ENCODE measurements around the genes RNF215 and SEC14L4.

DNA sequence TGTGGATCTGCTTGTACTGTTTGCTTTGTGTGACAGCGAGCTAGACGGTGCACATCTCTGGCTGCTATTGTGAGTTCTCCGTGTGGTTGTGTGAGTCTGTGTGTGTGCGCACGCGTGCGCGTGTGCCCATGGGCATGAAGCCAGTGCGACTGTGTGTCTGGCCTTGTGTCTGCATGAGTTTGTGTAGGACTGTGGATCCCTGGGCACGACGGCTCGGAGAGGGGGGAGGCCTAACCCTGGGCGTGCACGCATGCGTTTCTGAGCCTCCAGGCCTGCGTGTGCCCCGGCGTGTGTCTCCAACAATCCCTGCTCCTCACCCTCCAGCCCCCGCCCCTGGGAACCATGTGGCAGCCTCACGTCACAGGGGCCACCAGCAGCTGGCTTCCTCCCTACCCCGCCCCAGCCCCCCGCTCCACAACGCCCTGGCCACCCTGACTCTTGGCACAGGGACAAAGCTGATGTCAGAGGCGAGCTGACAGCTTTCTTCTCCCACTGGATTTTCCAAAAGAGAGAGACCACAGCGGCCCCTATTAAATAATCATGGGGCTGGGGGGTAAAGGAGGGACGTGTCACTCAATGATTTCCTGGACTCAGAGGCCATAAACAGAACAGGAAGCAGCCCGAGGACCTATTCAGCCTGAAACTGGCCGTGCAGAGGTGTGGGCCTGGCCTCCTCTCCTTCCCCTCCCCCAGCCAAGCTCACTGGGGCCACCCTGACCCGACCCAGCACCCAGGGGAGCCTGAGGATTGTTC lies 6.7 kb upstream of the LIF start:
- PRO-cap, 7 experiments, result no peak in any of the 7 experiments

GRCh38 chr22:30255696-30257047 lies 9.6 kb upstream of the LIF start:
- PRO-cap, 7 experiments, result no peak in any of the 7 experiments

- PRO-cap, 7 experiments, result no peak in any of the 7 experiments
Measured at GRCh38 chr22:30261019-30261927, 5.4 kb downstream of the OSM start.

DNA sequence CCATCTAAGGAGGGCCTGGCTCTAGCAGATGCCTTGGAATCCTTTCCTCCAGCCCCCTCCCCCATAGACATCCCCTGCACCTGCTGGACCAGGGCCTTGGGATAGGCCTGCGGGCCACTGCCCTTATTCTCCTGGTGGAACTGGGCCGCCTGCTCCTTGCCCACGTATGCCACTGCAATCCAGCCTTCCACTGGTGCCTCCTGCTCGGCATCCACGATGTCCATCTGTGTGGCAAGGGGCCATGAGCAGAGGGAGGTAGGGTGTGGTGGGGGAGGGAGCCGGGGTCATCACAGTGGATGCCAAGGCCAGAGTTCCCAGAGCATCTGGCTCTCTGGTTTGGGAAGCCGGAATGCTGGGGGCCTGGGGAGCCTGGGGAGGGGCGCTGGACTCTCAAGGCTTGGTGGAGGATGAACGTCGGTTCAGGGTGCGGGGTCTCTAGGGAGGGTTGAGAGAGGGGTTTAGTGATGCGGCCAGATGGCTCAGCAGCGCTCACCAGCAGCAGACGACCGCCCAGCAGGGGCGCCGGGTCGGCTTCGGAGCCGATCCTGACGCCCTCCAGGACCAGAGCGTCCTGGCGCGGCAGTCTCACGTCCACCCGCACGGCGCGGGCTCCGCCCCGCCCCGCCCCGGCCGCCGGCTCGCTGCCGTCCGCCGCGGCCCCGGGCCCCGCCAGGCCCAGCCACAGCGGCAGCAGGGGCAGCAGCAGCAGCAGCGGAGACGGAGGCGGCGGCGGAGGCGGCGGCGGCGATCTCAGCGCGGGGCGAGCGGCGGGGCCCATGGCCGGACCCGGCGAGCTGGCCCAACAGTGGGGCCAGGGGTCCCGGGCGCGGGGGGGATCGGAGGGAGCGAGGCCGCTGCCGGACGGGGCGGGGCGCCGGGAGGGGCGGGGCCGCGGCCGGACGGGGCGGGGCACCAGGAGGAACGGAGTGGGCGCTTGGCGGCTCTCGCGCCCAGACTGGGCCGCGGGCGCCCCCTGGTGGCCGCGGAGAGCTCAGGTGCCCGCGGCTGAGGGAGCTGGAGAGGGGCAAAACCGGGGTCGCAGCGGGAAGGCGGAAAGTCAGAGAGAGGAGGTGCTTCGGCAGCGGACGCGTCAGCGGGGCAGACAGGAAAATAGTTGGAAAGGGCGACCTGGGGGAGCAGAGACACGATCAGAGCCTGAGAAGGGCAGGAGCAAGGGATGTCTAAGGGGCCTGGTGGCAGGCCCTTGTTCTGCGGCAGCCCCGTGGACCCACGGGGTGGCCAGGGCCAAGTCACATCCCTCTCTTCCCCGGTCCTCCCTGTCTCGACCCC lies at the start of gene RNF215:
TSS of gene RNF215 (minus strand) at position 876 of the 1,290 bp plus-strand sequence.
- PRO-cap, 7 experiments, result no peak in any of the 7 experiments

DNA sequence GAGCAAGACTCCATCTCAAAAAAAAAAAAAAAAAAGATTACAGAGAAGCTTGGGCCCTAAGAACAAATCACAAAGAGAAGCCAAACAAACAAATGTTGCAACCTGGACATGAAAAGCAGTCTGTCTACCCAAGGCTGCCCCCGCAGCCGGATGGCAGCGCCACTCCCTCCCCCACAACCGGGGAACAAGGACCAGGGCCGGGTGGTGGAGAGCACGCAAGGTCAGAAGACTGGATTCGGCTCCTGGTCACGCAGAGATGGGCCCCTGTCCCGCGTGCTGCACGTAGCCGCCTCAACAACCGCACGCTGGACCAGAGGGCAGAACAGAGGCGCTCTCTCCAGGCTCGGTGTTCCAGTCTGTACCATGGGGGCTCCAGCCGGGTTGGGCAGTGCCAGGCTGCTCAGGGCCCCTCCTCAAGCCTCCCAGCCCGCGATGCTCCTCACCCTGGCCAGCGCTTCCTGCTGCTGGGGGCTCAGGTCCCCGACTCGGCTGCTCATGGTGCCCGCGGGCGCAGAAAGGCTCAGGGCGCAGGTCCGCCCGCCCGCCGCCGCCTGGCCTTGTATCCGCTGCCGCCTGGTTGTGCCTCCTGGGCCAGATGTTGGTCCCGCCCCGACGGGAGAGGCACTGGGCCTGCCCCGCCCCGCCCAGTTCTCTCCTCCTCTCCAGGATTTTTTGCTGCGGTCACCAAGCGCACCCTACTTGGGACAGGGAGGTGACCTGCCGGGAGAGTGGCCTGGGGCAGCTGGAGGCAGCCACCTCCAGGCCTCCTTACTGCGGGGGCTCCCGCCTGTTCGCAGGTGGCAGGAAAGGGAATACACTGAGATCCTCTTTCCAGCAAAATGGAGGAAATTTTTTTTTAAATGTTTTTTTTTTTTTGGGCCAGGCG lies at the start of gene SEC14L4:
TSS of gene SEC14L4 (minus strand) at position 581 of the 886 bp plus-strand sequence.
- PRO-cap, 7 experiments, result no peak in any of the 7 experiments

DNA sequence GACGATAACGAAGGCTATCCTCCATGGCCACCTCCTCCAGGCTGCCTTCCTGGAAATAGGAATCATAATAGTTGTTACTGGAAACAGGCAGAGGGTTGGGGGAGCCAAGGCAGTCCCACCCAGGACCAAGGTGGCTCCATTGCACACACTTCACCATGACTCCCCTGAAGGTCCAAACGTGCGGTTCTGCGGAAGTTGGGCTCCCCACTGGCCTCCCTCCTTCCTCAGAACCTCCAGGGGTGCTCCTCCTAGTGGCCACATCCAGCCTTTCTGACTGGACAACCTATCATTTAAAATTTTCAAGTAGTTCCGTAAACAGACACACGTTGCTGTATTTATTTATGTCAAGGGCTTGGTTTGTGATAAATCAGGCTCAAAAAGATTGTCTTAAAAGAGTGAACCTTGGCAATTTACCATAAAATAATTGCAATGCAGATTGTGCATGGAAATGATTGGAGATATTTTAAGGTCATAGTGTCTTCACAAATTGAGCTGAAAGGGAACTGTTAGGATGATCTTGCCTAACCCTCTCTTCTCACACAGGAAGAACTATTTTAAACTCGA lies 1.4 kb upstream of the TCN2 start:
- PRO-cap, 7 experiments, result no peak in any of the 7 experiments

GRCh38 chr22:30943206-30943710 lies 25.3 kb downstream of the MORC2 start:
- PRO-cap, 7 experiments, result peak in 4 of 7 experiments; most common plus-strand start chr22:30943589 (in 2); most common minus-strand start chr22:30943421 (in 4)

DNA sequence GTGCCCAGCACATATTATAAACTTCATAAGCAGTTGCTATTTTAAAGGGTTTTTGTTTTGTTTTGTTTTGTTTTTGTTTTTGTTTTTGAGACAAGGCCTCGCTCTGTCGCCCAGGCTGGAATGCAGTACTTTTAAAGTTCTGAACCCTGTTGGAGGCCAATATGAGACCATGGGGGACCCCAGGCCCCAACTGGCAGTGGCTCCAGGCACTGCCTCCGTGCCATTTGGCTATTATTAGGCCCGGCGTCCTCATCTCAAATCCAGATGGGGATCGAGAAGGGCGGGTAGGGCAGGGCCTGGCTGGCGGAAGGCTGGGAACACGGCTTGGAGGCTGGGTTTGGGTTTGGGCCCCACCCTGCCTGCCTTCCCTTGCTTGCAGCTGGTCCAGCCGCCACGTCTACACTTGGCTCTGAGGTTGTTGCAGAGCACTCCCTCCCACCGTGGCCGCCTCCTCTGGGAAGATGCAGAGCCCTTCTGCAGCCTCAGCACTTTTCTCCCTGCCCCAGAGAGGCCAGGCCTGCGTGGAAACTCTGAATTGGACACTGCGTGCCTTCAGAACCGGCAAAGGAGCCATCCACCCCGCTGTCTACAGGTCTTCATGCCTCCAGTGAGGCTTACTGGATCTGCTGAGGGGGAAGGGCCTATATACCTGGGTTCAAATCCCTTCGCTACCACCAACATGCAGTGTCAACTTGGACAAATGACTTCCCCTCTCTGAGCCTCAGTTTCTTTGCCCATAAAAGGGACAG lies 5.2 kb upstream of the SMTN start:
- PRO-cap, 7 experiments, result no peak in any of the 7 experiments

DNA sequence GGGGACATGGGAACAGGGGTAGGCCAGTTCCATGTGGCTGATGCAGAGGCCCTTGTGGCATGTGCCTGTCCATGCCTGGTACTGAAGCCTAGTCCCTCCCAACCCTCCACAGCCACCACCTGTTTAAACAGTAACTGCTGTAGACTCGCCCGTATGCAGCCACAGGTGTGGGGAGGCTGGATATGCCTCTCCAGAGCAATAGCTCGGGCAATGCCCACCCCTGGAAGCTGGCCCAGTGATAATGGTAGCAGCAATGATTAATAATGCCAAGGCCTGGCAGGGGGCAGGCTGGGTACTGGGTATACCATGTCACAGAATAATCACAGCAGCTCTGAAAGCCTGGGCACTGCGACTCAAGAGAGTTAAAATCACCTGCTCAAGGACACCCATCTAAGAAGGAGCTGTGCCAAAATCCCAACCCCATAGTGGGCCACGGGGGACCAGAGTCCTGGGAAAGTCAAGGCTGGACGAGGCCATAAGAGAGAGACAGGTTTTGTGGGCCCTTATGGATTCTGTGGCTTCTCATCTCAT lies 2.4 kb downstream of the SMTN start:
- PRO-cap, 7 experiments, result no peak in any of the 7 experiments

GRCh38 chr22:31085149-31086076 lies 4.3 kb downstream of the SMTN start:
- PRO-cap, 7 experiments, result peak in 2 of 7 experiments; most common minus-strand start chr22:31085288 (in 1)

DNA sequence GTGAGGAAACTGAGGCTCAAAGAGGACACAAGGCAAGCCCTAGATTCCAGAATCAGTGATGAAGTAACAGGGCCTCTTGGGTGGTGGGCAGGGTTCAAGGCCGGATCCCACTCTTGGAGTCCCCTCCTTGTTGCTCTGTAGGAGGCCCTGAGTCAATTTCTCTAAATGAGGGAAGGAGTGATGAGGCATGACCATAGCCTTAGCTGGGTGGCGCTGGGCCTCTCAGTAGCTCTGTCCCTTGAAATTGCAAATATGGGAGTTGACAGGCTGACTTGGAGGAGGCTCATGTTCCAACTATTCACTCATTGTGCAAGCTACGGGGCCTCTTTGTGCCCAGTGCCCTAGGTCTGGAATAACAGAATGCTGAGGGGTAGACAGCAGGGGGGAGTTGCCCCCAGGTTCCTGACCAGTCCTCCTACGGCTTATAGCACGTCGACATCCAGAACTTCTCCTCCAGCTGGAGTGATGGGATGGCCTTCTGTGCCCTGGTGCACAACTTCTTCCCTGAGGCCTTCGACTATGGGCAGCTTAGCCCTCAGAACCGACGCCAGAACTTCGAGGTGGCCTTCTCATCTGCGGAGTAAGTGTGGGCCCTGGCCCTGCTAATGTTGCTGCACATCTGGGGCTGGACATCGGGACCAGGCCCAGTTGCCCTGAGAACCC lies 7.9 kb downstream of the SELENOM start:
- PRO-cap, 7 experiments, result no peak in any of the 7 experiments

GRCh38 chr22:31106856-31107235 lies 522 bp downstream of the SELENOM start:
- PRO-cap, 7 experiments, result no peak in any of the 7 experiments

DNA sequence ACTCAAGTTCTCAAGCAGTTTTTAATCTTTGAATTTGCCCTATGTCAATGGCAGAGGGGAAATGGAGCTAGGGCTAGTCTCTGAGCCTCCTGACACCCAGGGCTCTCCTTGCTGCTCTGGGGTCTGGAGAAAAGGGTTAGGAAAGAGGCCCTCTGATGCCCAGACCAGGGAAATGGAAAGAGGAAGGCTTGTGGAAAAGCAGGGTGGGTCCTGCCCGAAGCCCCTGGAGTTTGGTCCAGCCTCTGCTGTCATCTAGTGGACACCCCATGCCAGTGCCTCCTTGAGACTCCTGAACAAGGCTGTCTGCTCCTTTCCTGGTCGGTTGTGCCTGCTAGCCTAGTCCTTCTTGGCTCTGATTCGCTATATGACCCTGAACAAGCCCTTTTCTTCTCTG lies 8.6 kb upstream of the PLA2G3 start:
- PRO-cap, 7 experiments, result no peak in any of the 7 experiments

DNA sequence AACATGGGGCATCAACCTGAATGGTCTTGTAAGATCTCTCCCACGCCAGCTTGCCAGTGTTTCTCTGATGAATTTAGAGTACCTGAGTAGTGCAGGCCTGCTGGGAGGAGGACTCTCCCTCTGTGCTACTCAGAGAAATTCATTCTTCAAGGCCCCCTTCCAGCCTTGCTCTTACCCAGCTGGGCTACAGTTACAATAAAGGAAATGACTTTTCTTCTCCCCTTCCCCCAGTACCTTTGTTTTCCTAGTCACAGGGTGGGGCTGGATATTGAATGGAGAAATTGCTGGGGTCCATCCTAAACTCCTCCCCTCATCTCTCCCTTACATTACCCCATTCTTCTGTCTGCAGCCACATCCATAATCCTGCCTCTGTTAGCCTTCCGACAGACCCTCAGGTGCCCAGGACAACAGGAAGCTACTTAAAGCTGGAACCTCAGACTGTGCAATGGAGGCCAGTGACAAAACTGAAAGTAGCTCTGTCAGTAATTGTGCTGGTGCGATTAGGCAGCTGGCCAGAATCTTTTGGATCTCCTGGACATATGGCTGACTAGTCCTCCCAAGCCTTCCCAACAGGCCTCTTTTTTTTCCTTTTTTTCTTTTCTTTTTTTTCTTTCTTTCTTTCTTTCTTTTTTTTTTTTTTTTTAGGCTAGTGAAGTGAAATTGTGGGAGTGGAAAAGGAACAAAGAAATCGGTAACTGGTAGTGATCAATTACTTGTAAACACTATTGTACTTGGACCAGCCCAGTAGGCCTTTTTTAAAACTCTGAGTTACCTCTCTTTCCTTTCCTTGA lies 17.5 kb downstream of the LIMK2 start:
- PRO-cap, 7 experiments, result no peak in any of the 7 experiments

DNA sequence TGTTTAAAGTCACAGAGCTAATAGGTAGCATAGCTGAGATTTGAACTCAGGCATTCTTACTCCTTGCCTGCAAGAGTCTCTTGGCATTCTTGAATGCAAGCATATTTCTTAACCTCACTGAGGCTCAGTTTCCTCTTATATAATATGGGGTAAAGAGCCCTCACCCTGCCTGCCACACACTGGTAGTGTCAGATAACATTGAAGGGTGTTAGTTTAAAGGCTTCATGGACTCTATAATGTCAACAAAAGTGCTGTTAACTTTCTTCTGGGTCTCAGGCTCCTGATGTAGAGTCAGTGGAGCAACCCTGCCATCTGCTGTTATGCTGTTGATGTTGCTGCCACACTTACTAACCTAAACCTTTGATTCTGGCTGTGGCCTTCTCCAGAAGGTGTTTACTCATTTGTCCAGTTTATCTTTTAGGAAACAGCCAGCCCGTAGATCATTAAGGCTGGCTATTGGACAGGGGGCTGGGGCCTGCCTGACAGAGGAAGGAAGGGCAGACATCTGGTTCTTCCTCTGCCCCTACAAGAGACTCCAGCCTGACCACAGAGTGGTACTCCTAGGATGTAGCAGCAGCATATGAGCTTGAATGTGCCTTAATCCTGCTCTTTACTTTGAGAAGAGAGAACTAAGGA lies 19.1 kb downstream of the LIMK2 start:
- PRO-cap, 7 experiments, result peak in 2 of 7 experiments; most common minus-strand start position 187 of the sequence (in 2)

GRCh38 chr22:31234890-31235566 lies 22.9 kb downstream of the LIMK2 start:
- PRO-cap, 7 experiments, result no peak in any of the 7 experiments

GRCh38 chr22:31253961-31254405 lies 38.3 kb downstream of the PIK3IP1 start:
- PRO-cap, 7 experiments, result no peak in any of the 7 experiments

- PRO-cap, 7 experiments, result no peak in any of the 7 experiments
Measured at GRCh38 chr22:31347287-31348056, 1.3 kb upstream of the PATZ1 start.

- PRO-cap, 7 experiments, result no peak in any of the 7 experiments
Measured at GRCh38 chr22:31393986-31394300, 5.5 kb upstream of the DRG1 start.

DNA sequence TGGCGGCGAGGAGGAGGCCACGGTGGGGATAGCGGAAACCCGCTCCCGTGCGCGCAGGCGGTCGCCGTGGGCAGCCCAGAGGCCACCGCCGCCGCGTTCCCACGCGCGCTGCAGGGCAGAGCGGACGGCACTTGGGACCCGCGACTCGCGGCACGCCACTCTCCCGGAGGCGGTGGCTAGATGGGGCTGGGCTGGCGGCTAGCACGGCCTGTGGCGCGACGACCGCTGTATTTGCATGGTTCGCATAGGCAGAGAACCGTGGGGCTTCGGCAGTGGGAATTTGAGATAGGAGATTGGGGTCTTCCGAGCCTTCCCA lies 354 bp upstream of the EIF4ENIF1 start:
- PRO-cap, 7 experiments, result peak in 1 of 7 experiments; most common plus-strand start position 118 of the sequence (in 1)